Neural crest cell (in vitro differentiated cells): ENCODE measurements around a stretch of chr3.

- PRO-cap: no peak
Measured at GRCh38 chr3:69084176-69084651, 523 bp upstream of the ARL6IP5 start.

DNA sequence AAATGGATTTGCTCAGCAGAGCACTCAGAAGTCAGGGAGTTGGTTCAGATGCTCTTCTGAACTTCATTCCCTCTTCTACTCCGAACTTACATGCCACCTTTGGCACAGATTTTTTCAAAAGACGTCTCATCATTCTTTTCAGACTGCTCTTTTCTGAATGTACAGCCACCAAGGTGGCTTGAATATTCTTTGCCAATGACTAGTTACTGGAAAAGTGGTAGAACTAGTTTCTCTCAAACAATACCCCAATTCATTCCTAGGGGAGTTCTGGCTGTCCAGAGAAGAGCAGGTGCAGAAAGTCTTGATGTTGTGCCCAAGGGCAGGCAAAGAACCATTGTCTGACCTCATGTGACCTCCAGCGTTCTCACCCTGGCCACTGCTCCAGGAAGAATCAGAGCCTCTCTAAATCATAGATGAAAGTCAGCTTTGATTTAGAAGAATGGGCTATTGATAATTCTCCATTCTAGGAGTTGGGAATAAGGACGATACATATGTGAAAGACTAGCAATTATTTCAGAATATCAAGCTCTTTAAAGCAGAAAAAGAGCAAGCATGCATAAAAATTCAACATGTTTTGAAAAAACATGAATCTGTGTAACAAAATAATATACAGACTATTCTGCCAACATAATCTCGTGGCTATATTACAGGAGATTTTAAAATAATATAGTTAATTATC lies 5.4 kb downstream of the LMOD3 start:
- PRO-cap: bidirectional peak, plus-strand start at position 461 of the sequence, minus-strand start at position 197 of the sequence

- PRO-cap: no peak
Measured at GRCh38 chr3:69119108-69119733, 3.2 kb downstream of the LMOD3 start.

GRCh38 chr3:69370730-69371292 lies 15.1 kb downstream of the FRMD4B start:
- PRO-cap: no peak

DNA sequence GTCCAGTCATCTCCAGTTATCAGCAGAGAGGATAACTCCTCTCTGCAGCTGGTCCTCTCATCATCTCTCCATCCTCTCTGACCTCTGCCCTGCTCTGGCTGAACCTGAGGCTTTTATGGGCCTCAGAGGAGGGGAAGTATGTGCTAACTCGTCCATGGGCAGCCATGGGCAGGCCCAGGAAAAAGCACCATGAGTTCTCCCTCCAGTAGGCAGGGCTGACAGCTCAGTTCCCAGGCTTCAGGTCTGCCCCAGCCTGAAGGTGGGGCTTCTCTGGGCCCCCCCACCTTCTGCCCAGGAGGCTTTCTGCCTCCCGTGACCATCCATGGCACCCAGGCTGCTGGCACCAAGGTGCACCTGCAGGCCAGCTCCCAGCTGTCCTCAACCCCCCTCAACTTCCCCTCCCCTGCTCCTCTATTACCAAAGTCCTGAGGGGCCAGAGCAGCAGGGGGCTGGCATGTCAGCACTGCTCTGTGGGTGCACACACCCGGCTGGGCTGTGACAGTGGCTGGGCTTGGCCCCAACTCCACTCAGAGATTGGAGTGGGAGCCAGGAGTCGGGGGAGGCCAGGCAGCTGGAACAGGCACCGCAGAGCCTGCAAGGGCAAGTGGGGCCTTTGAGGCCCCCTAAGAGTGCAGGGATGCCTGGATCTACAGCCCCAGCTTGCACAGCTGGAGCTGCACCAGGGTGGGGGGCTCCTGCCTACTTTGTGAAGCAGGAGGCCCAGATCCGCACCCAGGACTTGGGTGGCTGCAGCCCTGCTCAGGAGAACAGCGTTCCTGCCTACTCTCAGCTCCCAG lies 99.0 kb upstream of the FRMD4B start:
- PRO-cap: no peak

DNA sequence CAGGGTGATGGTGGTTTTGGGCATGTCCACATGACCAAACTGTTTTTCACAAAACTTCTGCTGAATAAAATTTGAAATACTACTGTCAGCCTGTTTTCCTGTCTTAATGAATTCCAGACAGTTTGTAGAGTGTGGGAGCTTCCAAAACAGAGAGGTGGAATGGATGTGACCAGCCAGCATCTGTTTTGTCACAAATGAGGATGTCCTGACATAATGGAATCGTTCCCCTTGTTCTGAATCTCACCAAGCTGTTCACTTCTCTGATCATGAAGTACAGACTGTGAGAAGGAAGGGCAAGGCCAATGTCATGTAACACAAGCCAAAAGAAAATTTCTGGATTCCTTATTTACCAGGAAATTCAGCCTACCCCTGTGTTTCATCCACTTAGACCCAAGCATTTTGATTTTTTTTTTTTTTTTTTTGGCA lies 11.9 kb downstream of the MITF start:
- PRO-cap: no peak

DNA sequence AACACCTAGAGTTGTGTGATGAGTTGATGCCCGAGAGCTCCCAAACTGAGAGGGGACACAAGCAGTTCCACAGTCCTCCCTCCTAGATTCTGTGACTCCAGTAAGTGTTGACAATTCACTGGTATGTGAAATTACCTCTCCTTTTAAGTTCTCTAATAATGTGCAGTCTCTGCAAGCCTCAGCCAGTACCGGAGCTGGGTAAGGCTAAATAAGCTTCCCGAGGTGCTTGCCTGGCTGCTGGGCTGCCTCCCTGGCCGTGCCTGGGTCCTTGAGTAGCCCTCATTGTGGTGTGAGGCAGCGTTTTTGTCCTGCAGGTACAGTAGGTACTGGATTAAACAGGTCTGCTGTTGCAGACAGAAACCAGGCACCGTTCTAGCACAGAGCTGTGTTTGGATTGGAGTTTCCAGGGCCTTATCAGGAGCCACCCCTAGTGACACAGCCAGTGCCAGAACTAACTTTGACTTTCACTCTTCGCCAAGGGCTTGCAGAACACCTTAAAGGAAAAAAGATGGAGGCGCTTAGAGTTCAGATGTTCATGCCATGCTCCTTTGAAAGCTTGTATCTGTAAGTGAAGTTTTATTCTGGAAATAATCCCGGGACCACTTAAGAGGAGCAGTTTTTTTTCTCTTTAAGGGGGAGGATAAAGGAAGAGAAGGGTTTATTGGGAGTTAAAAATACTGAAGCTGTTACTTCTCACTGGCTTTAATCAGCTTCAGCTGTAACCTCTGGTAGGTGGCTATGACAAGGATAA lies 126.7 kb downstream of the MITF start:
- PRO-cap: no peak

DNA sequence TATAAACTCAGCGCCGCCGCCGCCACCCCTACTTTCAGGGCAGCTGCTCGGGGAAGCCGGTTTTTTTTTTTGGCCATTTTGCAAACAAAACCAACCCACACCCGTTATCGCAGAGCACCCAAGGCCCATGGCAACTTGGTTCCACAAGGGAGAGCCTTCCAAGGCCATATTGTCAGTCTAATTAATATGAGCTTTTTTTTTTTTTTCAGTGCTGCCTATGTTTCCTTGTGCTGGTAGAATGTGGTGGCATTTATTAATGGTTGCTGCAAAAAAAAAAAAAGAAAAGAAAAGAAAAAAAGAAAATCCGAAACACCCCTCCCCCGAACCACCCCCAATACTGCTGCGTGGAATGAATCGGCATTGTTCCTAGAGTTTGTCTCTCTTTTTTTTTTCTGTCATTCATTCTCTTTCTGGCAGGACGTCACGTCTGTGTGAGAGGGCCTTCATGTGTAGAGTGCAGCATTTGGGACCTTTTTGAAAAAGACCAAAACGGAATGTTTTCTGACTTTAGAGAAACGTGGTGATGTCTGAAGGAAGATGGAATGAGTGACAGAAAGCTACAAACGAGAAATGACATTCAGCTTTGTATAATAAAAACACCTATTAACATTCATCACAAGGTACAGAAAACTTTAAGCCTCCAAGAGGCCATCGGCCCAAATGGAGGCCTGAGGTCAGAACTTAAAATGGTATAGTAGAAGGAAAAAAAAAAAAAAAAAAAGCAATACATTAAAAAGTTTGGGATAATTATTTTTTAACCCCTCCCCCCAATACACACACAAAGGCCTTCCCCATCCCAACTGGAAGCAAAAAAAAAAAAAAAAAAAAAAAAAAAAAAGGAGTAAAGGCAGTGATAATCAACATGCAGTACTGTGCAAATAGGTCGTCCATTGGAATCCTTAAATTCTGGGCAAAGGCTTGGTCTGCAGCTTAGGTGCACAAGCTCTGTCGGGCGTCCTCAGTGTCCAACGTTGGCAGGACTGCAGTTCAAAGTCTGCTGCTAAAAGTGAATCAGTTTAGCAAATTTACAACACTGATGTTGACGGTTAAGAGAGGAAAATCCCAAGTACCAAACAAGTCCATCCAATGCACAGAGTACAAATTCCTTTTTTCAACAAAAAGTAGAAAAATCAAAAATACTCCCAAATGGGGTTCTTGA lies 625.2 kb downstream of the FOXP1 start:
- PRO-cap: no peak

- PRO-cap: no peak
Measured at GRCh38 chr3:71047996-71048299, 535.6 kb downstream of the FOXP1 start.

- PRO-cap: no peak
Measured at GRCh38 chr3:71080456-71081272, 502.9 kb downstream of the FOXP1 start.

DNA sequence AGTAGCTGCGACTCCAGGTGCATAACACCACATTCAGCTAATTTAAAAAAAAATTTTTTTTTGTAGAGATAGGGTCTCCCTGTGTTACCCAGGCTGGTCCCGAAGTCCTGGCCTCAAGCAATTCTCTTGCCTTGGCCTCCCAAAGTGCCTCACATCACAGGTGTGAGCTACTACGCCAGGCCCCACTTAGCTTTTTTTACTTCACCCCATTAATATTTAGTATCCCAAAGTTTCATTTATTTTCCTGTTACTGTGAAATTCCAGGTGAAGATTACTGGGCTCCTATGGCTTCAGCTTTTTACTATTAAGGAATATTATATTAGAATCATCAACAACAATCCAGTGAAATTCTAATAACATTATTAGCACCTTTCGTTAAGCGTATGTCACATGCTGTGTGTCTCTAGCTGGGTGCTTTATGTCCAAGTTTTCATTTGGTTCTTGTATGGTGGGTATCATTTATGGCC lies 498.2 kb downstream of the FOXP1 start:
- PRO-cap: no peak

DNA sequence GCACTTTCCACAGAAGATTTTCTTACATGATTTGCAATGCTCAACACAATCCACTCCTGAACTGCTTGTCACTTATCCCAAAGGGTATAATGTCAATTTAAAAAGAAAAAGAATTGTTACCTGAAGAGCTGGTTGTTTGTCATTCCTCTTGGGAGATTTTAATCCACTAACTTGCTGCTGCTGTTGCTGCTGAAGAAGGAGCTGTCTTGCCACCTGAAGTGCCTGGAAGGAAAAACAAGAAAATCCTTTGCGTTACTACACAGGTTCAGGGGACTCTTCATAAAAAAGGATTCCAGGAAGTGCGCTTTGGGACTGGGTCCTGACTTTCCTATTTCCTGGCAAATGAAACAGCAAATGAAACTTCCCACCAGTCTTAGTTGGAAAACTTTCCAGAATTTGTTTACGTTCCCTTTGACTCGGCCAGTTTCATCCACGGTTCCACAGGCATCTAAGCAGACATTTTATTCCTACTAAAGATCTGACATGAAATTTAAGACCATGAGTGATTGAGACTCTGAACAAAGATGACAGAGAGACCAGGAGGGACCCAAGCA lies 471.0 kb downstream of the FOXP1 start:
- PRO-cap: no peak

DNA sequence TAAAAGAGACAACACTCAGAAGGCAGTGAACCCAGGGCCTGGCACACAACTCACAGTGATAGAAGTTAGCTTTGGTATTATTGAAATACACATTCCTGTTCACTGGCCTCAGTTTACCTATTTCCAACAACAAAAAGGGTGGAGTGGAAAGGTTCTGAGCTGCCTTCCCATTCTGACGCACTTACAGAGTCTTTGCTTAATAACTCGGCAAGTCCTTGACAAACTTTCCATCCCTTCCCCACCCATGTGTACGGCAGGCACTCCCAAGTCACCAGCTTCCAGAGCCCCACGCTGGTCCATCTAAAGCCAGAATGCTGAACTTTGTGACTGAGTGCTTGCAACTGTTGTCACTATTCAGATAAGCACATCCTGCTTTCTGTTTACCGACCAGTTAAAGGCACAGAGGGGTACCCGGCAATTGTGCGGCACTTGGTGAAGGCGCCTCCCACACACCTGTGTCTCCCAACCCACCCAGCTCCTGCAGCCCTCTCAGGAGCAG lies 430.7 kb downstream of the FOXP1 start:
- PRO-cap: no peak

DNA sequence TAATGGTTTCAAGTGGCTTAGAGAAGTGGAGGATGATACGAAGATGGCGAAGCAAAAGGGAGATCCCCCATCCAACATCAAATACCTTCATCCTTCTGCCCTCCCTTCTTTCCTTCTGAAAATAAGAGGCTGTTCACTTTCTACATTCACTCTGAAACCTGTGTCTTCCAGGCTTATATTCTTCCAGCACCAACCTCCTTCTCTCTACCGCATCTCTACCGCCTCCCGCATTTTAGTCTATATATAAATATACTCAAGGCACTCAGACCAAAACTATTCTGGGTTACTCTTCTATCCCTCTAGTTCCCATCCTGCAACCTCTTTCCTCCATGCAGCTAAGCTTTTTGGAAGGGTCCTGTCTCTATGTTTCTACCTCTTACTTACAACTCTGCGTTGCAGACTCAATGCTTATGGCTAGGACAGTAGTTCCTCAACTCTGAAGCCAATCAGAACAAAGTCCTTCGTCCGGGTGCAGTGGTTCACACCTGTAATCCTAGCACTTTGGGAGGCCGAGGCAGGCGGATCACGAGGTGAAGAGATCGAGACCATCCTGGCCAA lies 362.0 kb downstream of the FOXP1 start:
- PRO-cap: no peak

DNA sequence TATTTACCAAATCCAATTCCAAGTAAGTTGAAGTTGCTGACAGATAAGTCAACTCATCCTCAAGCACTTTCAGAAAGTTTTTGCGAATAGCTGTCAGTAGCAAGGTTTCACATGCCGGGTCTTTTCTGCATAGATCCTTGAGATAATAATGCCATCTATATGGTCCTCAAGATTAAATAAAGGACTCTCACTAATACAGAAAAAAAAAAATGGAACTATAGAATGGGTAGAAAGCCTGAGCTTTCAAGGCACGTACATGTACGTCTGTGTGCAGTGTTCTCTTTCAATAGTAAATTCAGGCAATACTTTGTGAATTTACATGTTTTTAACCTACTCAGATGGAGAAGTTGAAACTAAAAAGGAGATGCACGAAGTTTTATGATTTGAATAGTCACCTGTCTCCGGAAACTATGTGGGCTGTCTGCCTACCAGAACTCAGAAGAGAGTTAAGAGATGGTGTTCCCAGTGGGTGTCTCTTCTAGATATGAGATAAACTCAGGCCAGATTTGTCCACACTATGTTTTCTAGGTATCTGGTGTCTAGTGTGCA lies 223.0 kb downstream of the FOXP1 start:
- PRO-cap: no peak

GRCh38 chr3:71416703-71417451 lies 166.7 kb downstream of the FOXP1 start:
- PRO-cap: no peak

- PRO-cap: no peak
Measured at GRCh38 chr3:71417915-71418469, 165.5 kb downstream of the FOXP1 start.

- PRO-cap: no peak
Measured at GRCh38 chr3:71421930-71422479, 161.5 kb downstream of the FOXP1 start.

- PRO-cap: no peak
Measured at GRCh38 chr3:71441910-71442825, 141.4 kb downstream of the FOXP1 start.

- PRO-cap: no peak
Measured at GRCh38 chr3:71454120-71454797, 129.3 kb downstream of the FOXP1 start.